Liver (tissue), 9 donors: ENCODE data around the gene GCGR.

- PRO-cap, 5 experiments = no peak in any of the 5 experiments
- RAMPAGE, long total RNA, 2 experiments = no peak in any of the 2 experiments
- RRBS = no CpG with 5 or more reads among the region's 14 CpGs
Observed at GRCh38 chr17:80832267-80832877, 159.3 kb upstream of the CHMP6 start.

DNA sequence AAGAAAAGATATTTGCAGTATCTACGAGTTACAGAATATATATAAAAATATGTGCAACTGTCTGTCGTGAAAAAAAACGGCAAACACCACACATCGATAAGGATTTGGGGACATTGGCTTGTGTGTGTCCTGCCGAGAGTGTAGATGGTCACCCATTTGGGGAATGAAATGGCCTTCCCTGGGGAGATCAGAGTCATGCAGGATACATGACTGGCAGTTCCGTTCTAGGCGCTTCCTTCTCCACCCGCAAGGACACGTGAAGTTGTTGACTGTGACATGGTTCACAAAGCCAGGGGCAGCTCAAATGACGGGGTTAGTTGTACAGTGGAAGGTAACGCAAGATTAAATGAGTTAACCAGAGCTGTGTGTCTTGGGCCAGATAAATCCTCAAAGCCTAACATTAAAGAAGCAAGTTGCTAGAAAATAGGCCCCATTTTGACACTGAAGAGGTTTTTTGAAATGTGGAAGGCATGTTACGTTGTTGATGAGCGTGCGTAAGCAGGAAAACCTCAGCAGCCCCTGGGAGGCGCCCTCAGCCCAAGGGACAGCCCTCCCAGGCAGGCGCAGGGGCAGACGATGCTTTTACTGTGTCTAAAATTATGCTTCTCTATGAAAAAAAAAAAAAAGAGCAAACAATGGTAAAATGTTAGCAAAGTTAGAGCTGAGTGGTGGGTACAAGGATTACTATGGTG, 35.9 kb upstream of the CHMP6 start:
- PRO-cap, 5 experiments = no peak in any of the 5 experiments
- RAMPAGE, long total RNA, 2 experiments = no peak in any of the 2 experiments
- RRBS = no CpG with 5 or more reads among the region's 17 CpGs

DNA sequence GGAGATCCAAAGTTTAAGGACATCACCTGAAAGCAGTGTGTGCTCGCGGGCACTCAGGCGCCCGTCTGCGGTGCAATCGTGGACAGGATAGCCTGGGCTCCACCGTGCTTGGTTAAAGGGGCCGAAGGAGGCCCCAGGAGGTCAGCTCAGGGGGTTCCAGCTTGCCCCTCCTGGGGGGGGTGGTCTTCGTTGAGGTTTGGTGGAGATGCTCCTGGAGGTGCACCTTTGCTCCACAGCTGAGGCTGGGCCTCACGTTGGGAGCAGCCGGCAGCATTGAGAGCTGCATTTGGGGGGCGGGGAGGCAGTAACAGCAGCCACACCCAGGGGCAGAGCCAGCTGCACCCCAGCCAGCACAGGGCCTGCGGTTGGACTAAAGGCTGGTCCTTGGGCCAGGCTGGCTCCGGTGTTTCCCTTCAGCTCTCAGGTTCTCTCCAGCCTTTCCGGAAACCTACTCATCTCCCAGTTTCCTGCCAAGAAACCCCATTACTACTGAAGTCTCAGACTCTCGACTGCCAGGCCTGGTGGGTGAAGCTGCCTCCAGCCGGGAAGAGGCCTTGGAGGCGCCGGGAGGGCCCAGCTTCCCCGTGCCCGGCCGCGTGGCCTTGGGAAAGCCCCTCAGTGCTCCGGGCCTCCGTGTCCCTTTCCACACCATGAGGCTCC, 14.2 kb upstream of the BAIAP2 start:
- PRO-cap, 5 experiments = no peak in any of the 5 experiments
- RAMPAGE, long total RNA, 2 experiments = no peak in any of the 2 experiments
- RRBS = 77% methylated on average over 6 of the region's 25 CpGs

GRCh38 chr17:81032139-81032536, 2.8 kb upstream of the BAIAP2 start:
- PRO-cap, 5 experiments = no peak in any of the 5 experiments
- RAMPAGE, long total RNA, 2 experiments = no peak in any of the 2 experiments
- RRBS = no CpG with 5 or more reads among the region's 16 CpGs

DNA sequence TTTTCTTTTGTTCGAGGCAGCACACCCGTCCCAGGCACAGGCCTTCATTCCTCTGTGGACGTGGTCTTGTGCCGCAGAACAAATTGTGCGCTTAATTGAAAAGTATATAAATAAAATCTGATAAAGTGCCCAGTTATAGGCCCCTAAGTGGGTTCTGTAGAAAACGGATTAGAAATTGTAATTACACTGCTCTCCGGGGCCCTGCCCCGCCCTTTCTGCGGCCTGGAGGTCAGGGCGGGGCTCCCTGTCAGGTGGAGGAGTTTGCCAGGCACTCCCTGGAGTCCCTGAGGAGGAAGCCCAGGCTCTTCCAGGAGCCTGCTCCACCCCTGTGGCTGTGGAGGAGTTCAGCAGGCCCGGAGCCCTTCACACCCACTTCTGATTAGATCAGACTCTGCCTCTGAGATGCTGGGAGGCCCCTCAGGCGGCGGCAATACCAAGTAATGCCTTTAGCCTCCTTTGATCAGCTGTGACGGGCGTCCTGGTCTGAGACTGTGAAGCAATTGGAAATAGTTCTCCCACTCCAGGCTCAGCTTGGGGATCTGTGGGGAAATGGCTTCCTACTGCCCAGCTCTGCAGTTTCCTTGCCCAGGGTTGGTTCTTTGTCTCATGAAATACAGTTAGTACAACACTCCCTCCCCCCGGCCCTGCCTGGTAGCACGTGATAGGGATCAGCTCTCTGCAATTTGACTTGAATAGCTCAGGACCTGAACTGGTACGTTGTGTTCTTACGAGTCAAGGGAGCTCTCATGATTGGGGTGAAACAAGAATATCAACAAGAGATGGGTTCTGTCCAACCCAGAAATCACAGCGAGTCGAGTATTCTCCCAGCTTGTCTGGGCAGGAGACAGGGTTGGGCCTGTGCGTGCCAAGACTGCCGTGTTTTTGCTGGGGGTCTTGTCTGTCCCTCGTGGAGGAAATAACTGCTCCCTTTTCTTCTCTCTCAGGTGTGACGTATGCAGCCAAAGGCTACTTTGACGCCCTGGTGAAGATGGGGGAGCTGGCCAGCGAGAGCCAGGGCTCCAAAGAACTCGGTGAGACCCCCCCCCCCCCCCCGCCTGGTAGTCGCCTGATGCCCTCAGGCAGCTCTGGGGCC, 22.3 kb downstream of the BAIAP2 start:
- PRO-cap, 5 experiments = no peak in any of the 5 experiments
- RAMPAGE, long total RNA, 2 experiments = no peak in any of the 2 experiments
- RRBS = no CpG with 5 or more reads among the region's 30 CpGs

- PRO-cap, 5 experiments = no peak in any of the 5 experiments
- RAMPAGE, long total RNA, 2 experiments = no peak in any of the 2 experiments
- RRBS = 93% methylated on average over 1 of the region's 19 CpGs
Observed at GRCh38 chr17:81112981-81113565, 52.2 kb upstream of the PVALEF start.

DNA sequence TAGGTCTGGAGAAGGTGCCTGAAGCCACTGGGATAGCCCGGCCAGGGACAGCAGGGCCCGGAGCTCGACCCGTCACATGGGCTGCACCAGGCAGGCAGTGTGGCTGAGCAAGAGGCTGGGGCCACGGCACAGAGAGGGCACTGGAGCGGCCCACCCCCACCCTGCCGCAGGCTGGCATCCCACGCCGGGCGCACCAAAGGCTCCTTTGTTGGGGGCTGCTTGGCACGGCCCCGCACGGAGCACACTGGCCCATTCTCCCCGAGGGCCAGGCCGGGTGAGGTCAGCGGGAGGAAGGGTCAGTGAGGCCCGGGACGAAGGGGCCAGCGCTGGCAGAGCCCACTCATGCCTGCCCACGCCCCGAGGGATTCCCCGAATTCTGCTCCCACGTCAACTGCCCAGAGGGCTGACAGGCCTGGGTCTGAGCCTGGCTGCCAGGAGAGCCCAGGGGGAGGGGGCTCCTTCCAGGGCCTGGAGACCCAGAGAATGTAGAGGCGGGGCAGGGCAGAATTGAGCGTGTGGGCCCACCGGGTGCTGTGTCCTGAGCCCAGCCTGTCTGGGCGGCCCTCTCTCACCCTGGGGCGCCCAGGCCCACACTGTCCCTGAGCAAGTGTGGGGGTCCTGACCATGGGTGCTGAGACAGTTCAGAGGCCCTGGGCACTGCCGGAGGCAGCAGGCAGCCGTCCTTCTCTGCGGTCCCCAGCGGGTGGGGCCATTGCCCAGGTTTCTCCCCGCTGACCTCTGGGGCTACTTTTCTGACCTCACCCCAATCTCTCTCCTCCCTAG, 36.3 kb upstream of the PVALEF start:
- PRO-cap, 5 experiments = no peak in any of the 5 experiments
- RAMPAGE, long total RNA, 2 experiments = no peak in any of the 2 experiments
- RRBS = 95% methylated on average over 6 of the region's 33 CpGs

DNA sequence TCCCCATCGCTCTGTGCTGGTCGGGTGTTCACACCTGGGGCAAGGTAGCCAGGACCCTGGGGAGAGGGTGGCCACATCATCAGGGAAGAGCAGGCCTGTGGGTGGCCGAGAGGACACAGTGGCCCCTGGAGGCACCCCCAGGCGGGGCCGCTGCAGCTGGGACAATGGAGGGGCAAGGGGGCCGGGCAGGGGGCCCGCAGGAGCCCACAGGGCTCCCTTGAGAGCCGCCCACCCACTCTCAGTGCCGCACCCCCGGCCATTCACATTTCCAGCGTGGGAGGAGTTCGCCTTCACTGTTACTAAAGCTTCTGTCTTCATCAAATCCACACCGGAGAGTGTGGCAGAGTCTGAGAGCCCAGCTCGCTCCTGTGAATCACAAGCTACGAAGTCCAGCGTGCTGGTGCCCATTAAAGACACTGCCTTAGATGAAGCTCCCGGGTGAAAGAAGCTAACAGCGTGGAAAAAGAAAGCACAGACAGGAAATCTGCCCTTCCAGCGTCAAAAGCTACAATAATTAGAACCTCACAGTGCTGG, 20.9 kb upstream of the PVALEF start:
- PRO-cap, 5 experiments = no peak in any of the 5 experiments
- RAMPAGE, long total RNA, 2 experiments = no peak in any of the 2 experiments
- RRBS = 90% methylated on average over 6 of the region's 19 CpGs

DNA sequence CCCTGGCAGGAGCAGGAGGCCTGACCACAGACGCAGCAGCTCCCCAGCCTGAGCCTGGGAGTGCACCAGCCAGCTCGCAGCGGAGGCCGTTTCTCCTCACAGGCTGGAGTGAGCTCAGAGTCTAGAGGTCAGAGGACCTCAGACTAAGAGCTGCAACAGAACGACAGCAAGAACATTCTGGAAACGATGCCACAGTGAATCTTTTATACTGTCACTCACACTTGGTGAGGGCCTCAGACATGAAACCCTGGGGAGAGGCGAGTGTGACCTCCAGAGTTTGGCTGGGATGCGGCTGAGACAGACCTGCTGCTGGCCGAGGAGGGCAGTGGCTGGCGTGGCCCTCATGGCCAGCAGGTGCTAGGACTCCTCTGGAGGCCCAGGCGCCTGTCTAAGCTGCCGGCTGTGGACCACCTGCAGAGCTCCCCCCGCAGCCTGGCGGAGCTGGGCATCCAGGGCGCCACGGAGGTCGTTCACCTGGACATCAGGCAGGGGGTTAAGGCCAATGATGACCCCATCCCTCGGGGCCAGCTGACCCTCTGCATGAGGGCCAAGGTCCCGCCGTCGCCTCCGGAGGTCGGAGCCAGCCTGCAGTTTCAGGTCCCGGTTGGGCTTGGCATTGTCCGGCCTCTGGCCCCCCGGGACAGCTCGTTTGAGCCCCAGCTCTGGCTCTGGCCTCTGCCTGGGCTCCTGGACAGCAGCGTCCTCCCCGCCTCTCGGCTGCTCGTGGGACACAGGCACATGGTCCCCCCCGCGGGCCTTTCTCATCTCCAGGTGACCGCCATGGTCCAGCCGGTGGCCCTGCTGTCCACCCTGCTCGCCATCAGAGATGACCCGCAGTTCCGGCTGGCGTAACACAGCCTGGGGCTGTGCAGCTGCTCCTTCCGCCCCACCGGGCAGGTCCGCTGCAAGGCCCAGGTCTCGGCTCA, 6.3 kb downstream of the NDUFAF8 start:
- PRO-cap, 5 experiments = no peak in any of the 5 experiments
- RAMPAGE, long total RNA, 2 experiments = no peak in any of the 2 experiments
- RRBS = 97% methylated on average over 7 of the region's 43 CpGs

DNA sequence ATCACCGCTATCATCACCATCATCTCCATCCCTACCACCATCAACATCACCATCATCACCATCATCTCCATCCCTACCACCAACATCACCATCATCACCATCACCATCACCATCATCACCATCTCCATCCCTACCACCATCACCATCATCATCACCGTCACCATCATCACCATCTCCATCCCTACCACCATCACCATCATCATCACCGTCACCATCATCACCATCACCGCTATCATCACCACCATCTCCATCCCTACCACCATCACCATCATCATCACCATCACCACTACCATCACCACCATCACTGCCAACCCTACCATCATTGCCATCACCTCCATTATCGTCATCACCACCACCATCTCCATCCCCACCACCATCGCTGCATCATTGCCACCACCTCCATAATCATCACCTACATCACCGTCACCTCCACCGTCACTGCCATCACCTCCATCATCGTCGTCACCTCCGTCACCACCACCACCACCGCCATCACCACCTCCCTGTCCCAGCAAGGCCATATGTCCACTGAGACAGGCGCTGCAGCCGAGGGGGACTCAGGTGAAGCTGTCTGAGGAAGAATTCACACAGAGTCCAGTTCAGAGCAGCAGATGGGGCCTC, 14.6 kb downstream of the NDUFAF8 start:
- PRO-cap, 5 experiments = no peak in any of the 5 experiments
- RAMPAGE, long total RNA, 2 experiments = no peak in any of the 2 experiments
- RRBS = no CpG with 5 or more reads among the region's 14 CpGs

- PRO-cap, 5 experiments = peak in 5 of 5 experiments; most common plus-strand start chr17:81299529 (in 3); most common minus-strand start chr17:81299441 (in 5)
- RAMPAGE, long total RNA, 2 experiments = no peak in any of the 2 experiments
- RRBS = 6% methylated on average over 4 of the region's 16 CpGs
Observed at GRCh38 chr17:81299195-81299815, 4.2 kb upstream of the SLC38A10 start.

- PRO-cap, 5 experiments = peak in 3 of 5 experiments; most common plus-strand start chr17:81386801 (in 3); most common minus-strand start chr17:81386769 (in 3)
- RAMPAGE, long total RNA, 2 experiments = no peak in any of the 2 experiments
- RRBS = 1% methylated on average over 25 of the region's 42 CpGs
Observed at GRCh38 chr17:81386280-81386849, 8.9 kb upstream of the BAHCC1 start.

GRCh38 chr17:81398837-81399951, 3.9 kb downstream of the BAHCC1 start:
- PRO-cap, 5 experiments = peak in 1 of 5 experiments; most common minus-strand start chr17:81399634 (in 1)
- RAMPAGE, long total RNA, 2 experiments = no peak in any of the 2 experiments
- RRBS = 2% methylated on average over 57 of the region's 129 CpGs

DNA sequence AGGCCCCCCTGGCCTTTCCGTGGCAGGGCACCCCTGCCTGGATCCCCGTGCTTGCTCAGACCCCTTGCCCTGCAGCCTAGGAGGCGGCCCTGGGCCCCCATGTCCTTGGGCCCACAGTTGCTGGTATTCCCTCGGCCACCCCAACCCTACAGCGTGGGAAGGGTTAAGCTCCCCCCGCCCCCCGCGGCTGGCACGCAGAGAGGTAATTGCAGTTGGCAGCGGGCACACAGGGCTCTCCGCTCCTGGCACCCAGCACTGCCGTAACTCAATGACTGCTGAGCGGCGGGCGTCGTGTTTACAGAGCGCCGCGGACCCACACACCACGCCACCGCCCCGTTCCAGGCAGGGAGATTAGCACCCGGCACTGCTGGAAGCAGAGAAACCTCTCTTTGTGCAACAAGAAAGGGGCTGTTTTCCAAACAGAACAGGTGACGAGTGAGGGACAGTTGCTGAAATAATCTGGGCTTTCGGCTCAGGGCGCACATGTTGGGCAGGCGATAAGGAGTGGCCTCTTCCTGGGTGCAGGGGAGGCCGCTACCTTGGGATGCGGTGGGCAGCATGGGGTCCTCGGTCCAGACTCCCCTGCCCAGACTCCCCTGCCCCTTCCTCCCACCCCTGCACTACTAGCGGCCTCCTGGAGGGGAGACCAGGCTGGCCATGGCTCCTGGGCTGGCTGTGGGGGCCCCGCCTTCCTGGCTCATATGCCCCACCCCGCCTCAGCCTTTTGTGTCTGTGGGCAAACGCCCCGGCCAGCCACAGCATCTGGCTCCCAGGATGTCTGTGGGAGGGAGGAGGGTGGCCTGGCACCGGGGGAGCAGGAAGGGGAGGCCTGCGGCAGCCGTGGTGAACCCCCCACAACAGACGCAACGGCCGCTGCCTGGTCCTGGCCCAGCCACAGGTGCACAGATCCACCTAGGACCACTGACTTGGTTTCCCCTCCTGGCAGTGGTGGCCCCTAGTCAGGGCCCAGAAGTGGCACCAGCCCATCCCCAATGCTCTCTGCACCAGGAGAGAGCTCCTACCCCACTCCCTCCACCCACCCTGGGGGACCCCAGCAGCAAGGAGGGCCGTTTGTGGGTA, 32.6 kb downstream of the BAHCC1 start:
- PRO-cap, 5 experiments = no peak in any of the 5 experiments
- RAMPAGE, long total RNA, 2 experiments = no peak in any of the 2 experiments
- RRBS = no CpG with 5 or more reads among the region's 42 CpGs

DNA sequence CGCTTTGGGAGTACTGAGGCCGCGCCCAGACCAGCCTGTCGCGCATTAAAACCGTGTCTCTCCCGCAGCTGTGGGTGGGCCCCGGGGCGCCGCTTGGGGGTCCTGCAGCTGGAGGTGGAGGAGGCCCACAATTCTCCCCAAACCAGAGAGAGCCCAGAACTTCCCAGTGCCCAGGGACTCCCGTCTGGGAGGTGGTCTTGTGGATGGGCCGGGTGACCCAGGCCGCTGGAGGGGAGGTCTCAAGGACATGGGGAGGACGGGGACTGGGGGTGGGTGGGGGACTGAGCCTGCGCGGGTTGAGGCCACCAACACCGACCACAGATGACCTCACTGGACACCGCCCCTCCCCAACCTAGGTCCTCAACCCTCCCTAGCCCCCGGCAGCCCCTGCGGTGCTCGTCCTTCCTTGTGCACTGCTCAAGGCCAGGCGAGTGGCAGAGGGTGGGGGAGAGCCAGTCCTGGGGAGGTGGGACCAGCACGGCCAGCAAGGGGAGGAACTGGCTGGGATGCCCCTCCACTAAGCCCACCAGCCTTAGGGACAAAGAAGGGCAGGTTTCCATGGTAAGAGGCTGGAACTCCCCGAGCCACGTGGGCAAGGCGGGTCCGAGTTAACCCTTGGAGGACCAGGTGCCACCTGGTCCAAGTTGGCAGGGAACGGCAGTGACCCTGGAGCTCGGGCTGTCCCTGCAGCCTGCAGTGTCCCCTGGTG, 9.0 kb downstream of the FSCN2 start:
- PRO-cap, 5 experiments = no peak in any of the 5 experiments
- RAMPAGE, long total RNA, 2 experiments = no peak in any of the 2 experiments
- RRBS = 15% methylated on average over 8 of the region's 29 CpGs

- PRO-cap, 5 experiments = no peak in any of the 5 experiments
- RAMPAGE, long total RNA, 2 experiments = no peak in any of the 2 experiments
- RRBS = 91% methylated on average over 4 of the region's 39 CpGs
Observed at GRCh38 chr17:81537773-81538871, 9.9 kb downstream of the FSCN2 start.

DNA sequence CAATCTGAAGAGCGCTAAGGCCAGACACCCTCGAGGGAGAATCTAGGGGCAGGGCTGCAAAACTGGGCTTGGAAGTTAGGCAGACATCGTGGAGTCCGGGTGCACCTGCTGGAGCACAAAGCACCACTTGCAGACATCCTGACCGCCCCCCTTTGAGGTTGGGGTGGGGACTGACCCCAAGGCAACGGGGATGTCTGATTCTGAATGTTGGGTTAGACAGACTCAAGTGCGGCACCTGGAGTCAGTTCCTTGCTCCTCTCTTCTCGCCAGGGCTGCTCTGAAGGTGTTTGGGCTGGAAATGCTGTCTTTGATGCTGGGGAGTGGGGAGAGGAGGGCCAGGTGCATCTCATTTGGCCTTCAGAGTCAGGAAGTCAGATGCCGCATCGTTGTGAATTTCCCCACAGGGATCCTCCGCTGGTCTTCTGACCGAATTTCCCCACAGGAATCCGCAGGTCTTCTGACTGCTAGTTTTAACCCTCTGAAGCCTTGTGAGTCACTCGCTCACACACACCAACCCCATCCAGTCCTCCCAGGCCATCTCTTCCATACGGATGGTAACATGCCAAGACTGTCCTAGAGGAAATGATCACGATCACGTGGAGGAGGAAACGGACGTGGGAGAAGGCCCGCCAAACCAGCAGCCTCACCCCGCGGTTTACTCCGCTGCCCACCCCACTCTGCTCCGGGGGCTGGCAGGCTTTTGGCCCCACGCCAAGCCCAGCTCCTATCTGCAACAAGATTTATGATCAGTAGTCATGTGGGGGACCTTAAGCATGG, 1.2 kb upstream of the FAAP100 start:
- PRO-cap, 5 experiments = peak in 2 of 5 experiments; most common plus-strand start position 23 of the sequence (in 2)
- RAMPAGE, long total RNA, 2 experiments = no peak in any of the 2 experiments
- RRBS = 6% methylated on average over 2 of the region's 25 CpGs

DNA sequence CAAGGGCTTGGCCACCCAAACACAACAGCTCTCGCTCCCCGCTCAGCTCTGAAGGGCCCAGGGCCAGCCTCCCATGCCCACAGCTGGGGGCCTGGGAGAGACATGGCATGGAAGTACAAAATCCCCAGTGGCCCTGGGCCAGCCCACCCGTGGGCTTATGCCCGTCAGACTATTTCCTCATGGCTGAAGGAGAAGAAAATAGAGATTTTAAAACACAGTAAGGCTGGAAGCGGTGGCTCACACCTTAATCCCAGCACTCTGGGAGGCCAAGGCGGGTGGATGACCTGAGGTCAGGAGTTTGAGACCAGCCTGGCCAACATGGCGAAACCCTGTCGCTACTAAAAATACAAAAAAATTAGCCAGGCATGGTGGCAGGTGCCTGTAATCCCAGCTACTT, 28.7 kb upstream of the FAAP100 start:
- PRO-cap, 5 experiments = no peak in any of the 5 experiments
- RAMPAGE, long total RNA, 2 experiments = no peak in any of the 2 experiments
- RRBS = no CpG with 5 or more reads among the region's 8 CpGs

DNA sequence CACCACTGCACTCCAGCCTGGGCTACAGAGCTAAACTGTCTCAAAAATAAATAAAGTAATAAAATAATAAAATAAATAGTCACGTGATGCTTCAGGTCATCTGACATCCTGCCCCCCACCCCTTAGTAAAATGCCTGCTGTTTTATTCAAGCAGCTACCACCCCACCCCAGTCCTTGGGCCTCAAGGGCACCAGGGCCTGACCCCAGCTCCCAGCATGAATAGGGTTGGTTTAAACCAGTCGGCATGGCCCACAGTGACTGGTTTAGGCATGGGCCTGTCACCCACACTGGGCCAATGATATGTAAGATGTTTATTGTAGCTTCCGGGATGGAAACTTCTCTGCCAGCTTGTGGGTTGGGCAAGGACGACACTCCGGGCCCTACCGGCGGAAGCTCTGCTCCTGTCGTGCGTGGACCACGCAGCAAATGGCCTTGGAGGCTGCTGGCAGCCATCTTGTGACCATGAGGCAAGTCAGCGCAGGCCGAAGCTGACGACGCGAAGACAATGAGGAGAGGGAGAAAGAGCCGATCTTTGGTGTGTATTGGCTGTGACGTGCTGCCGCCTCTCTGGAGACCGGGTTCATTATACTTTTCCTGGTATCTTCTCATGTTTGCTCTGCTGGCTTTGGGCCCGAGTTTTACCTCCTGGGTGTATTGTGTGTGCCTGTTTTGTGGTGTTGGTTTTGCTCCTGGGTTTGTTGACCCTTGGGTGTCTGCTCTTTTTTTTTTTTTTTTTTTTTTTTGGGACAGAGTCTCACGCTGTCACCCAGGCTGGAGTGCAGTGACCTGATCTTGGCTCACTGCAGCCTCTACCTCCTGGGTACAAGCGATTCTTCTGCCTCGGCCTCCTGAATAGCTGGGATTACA, 15.3 kb downstream of the SLC25A10 start:
- PRO-cap, 5 experiments = peak in 5 of 5 experiments; most common plus-strand start position 346 of the sequence (in 5); most common minus-strand start position 507 of the sequence (in 5)
- RAMPAGE, long total RNA, 2 experiments = no peak in any of the 2 experiments
- RRBS = 41% methylated on average over 3 of the region's 23 CpGs

GRCh38 chr17:81803674-81804270, at the start of gene GCGR:
Gene GCGR (plus strand): TSS chr17:81804150.
- PRO-cap, 5 experiments = peak in 4 of 5 experiments; most common plus-strand start chr17:81804141 (in 3); most common minus-strand start chr17:81803964 (in 2)
- RAMPAGE, long total RNA, 2 experiments = start-site peak on the plus strand in 1 of 2 experiments, at chr17:81804095-81804172 at its widest, 866 reads per replicate
- RRBS = 2% methylated on average over 41 of the region's 80 CpGs